Right atrium auricular region (tissue), 2 donors: ENCODE data around the genes NMS, PDCL3 and RNF149.

GRCh38 chr2:99971179-99971620 is 171.2 kb downstream of the AFF3 start:
- PRO-cap: no peak
- RAMPAGE, long total RNA, 2 experiments: no peak in any of the 2 experiments

GRCh38 chr2:99997350-99997810 is 145.0 kb downstream of the AFF3 start:
- PRO-cap: no peak
- RAMPAGE, long total RNA, 2 experiments: no peak in any of the 2 experiments

- PRO-cap: no peak
- RAMPAGE, long total RNA, 2 experiments: no peak in any of the 2 experiments
Observed at GRCh38 chr2:100039608-100040185, 102.7 kb downstream of the AFF3 start.

GRCh38 chr2:100218507-100219147 is 76.2 kb upstream of the AFF3 start:
- PRO-cap: no peak
- RAMPAGE, long total RNA, 2 experiments: no peak in any of the 2 experiments

- PRO-cap: no peak
- RAMPAGE, long total RNA, 2 experiments: no peak in any of the 2 experiments
Observed at GRCh38 chr2:100247611-100248113, 74.6 kb downstream of the LONRF2 start.

- PRO-cap: unidirectional peak, plus-strand start at chr2:100273101
- RAMPAGE, long total RNA, 2 experiments: no peak in any of the 2 experiments
Observed at GRCh38 chr2:100272560-100273443, 49.5 kb downstream of the LONRF2 start.

DNA sequence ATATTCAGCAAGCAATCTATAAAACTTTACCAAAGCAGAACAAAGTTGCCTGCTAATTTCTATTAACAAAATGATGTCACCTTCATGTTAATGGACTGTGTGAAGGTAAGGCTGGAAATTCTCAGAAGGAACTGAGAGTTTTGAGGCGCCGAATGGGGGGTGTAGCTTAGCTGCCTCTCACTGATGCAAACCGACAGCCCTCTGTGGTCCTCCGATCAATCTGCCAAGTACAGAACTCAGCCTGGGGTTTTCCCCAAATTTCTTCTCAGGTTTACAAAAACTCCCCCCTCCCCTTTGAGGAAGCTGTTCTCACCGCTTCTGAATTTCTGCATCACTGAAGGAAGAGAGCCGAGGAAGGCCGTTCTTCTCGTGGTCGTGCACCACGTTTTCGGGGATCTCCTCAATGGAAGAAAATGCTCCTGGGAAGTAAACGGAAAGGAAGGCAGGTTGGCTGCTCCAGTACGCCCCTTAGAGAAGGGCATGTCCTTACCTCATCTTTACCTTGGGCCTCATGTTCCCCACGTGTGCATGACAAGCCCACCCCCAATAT is 22.2 kb downstream of the CHST10 start:
- PRO-cap: no peak
- RAMPAGE, long total RNA, 2 experiments: no peak in any of the 2 experiments

DNA sequence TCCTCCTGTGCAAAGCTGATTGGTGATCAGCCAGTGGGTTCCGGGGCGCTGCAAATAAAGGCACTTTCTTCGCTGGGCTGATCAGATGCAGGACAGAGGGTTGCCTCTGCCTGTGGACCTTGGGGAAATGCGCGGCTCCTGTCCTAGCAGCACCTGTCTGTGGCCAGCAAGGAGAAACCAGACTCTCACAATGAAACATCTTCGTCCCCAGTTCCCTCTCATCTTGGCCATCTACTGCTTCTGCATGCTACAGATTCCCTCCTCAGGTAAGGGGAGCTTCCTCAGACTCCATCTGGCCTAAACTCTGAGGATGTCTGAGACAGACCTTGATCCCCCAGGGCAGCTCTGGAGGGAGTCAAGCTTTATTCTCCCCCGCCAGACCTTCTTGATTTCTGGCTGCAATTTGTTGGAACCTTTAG is at the start of gene NMS:
Gene NMS (plus strand): TSS at position 184 of the 419 bp plus-strand sequence.
- PRO-cap: no peak
- RAMPAGE, long total RNA, 2 experiments: no peak in any of the 2 experiments

- PRO-cap: bidirectional peak, plus-strand start at chr2:100562817, minus-strand start at chr2:100562715; bidirectional peak, plus-strand start at chr2:100563003, minus-strand start at chr2:100562946; bidirectional peak, plus-strand start at chr2:100563256, minus-strand start at chr2:100563211
- RAMPAGE, long total RNA, 2 experiments: start-site peak on the plus strand in 2 of 2 experiments, at chr2:100562812-100563050 at its widest, 1,690 to 1,857 reads per replicate
Observed at GRCh38 chr2:100562585-100563645, at the start of gene PDCL3. Gene PDCL3, plus strand, starts transcription at chr2:100562993.

- PRO-cap: no peak
- RAMPAGE, long total RNA, 2 experiments: no peak in any of the 2 experiments
Observed at GRCh38 chr2:100946127-100946670, 55.9 kb upstream of the RPL31 start.

- PRO-cap: no peak
- RAMPAGE, long total RNA, 2 experiments: no peak in any of the 2 experiments
Observed at GRCh38 chr2:101086416-101086746, 64.8 kb downstream of the TBC1D8 start.

GRCh38 chr2:101114657-101115476 is 36.3 kb downstream of the TBC1D8 start:
- PRO-cap: unidirectional peak, minus-strand start at chr2:101115095
- RAMPAGE, long total RNA, 2 experiments: no peak in any of the 2 experiments

- PRO-cap: no peak
- RAMPAGE, long total RNA, 2 experiments: no peak in any of the 2 experiments
Observed at GRCh38 chr2:101276563-101277250, 24.0 kb downstream of the CNOT11 start.

GRCh38 chr2:101308068-101308912 is at the start of gene RNF149:
Gene RNF149, minus strand, starts transcription at chr2:101308701.
- PRO-cap: unidirectional peak, minus-strand start at chr2:101308435; bidirectional peak, plus-strand start at chr2:101308843, minus-strand start at chr2:101308690
- RAMPAGE, long total RNA, 2 experiments: no peak in any of the 2 experiments

GRCh38 chr2:101751556-101752136 is 54.1 kb downstream of the MAP4K4 start:
- PRO-cap: no peak
- RAMPAGE, long total RNA, 2 experiments: no peak in any of the 2 experiments

- PRO-cap: no peak
- RAMPAGE, long total RNA, 2 experiments: no peak in any of the 2 experiments
Observed at GRCh38 chr2:101829415-101829748, 131.9 kb downstream of the MAP4K4 start.

DNA sequence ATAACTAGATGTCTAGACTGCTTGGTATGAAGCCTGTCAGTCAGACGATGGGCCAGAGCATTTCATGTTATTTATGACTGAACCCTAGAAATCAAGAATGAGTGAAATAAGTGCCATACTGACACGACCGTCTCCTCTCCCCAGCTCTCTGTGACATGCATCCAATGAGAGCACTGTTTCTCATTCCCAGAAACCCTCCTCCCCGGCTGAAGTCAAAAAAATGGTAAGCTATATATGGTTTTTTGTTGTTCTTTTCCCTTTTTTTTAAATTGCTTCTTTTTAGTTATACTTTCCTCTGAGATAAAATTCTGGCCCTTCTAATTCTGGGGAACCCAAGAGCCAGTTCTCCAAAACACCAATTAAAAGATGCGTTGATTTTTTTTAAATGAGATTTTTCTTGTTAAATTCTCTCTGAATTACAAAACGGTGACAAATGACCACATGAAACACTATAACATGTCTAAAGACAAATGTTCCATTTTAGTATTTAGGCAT is 138.3 kb downstream of the MAP4K4 start:
- PRO-cap: no peak
- RAMPAGE, long total RNA, 2 experiments: no peak in any of the 2 experiments

DNA sequence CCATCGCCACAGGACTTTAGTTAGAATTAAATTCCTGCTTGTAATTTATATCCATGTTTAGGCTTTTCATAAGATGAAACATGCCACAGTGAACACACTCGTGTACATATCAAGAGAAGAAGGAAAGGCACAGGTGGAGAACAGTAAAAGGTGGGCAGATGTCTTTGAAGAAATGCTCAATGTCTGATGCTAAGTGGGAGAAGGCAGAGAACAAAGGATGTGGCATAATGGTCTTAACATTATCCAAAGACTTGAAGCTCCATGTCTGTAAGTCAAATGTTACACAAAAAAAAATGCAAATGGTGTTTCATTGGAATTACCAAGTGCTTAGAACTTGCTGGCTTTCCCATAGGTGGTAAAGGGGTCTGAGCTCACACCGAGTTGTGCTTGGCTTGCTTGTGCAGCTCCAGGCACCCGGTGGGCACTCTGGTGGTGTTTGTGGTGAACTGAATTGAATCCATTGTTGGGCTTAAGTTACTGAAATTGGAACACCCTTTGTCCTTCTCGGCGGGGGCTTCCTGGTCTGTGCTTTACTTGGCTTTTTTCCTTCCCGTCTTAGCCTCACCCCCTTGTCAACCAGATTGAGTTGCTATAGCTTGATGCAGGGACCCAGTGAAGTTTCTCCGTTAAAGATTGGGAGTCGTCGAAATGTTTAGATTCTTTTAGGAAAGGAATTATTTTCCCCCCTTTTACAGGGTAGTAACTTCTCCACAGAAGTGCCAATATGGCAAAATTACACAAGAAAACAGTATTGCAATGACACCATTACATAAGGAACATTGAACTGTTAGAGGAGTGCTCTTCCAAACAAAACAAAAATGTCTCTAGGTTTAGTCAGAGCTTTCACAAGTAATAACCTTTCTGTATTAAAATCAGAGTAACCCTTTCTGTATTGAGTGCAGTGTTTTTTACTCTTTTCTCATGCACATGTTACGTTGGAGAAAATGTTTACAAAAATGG is 98.0 kb upstream of the IL1R2 start:
- PRO-cap: no peak
- RAMPAGE, long total RNA, 2 experiments: no peak in any of the 2 experiments

DNA sequence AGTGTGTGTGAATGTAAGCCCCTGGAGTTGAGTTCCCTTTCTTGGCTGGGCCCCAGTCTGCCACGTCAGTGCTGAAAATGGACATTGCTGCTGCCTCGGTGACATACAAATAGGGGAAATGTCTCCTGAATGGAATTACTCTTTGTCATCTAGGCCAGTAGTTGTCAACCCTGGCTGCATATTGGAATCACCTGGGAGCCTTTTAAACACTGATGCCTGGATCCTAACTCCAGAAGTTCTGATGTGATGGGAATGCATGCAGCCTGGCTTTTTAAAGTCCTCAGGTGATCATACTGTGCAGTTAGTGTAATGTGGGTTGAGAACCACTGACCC is 27.7 kb upstream of the IL1R1 start:
- PRO-cap: no peak
- RAMPAGE, long total RNA, 2 experiments: no peak in any of the 2 experiments

DNA sequence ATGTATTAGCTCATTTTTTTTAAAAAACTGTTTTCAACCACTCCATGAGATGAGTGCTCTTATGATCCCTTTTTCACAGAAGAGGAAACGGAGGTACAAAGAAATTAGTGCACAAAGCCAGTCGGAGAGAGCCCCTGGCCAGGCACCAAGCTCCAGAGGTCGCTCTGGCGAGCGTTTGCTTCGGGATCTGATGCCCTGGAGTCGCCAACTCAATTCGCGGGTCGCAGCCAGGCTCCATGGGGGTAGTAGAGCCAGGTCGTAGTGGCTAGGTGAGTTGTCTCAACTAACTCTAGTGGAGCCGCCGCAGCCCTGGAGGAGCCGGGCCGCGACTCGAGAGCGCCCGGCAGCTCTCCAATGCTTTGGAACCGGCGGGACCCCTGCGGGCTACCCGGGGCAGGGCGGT is 358 bp upstream of the IL1R1 start:
- PRO-cap: unidirectional peak, plus-strand start at position 114 of the sequence
- RAMPAGE, long total RNA, 2 experiments: no peak in any of the 2 experiments